Measurements from ENCODE around the gene MACROD1.

DNA sequence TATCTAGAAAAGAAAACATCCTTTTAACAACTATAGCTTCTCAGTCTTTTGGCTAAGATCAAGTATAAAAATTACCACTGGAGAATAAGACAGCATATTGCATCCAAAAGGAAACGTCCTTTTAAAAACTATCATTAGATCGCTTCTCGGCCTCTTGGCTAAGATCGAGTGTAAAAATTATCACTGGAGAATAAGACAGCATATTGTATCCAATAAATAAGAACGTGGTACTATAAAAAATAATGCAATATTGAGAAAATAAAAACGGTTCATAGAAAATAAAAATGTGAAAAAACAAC lies 14.4 kb upstream of the PLAAT2 start:
- CAGE, long polyA plus RNA: no peak
- RRBS: no CpG with 5 or more reads among the region's 6 CpGs

DNA sequence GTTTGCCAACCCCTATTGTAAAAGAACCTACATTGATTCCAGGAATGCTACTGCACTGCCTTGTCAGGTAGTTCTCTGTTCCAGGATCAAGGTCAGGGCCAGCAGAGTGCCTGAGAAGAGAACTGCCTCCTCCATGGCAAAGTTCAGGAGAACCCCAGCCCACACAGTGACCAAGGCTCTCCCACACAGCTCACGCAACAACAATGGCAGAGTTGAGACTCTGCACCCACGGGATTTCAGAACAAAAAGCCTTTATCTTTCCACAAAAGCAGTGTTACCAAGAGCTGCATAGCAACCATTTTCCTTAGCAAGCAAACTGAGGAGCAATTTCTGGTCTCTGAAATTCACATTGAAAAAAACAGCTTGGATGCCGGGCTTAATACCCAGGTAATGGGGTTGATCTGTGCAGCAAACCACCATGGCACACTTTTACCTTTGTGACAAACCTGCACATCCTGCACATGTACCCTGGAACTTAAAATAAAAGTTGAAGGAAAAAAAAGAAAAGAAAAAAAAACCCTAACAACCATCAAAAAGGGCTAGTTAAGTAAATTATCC lies 11.0 kb downstream of the PLAAT3 start:
- CAGE, long polyA plus RNA: no peak
- RRBS: no CpG with 5 or more reads among the region's 3 CpGs

DNA sequence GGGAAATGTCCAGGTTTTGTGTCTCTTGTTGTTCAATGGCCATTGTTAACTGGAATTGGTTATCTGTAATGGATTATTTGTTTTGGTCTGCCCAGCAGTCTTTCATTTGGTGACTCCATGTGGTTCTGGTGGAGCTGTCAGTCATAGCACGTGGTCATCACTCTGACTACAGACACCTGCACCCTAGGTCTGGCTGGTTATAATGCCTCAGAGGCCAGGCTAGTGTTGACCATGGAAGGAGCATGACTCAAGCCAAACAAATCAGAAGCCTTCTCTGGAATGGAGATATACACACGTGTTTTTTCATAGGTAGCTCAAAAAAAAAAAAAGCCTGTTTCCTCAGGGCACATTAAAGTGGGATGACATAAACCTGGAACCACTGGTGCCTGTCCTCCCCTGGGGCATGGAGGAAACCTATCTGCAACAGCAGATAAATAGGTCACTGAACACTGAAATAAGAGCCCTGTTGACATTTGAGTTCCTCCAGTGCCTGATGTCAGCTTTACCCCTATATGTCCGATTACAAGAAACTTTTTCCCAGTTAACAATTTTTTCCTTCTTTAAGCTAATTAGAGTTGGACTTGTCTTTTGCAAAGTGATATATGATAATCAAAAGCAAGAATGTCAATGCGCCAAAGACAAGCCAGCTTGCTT lies 8.1 kb upstream of the PLAAT3 start:
- CAGE, long polyA plus RNA: no peak
- RRBS: no CpG with 5 or more reads among the region's 4 CpGs

GRCh38 chr11:63727585-63728326 lies 40.8 kb downstream of the ZFTA start:
- CAGE, long polyA plus RNA: no peak
- RRBS: no CpG with 5 or more reads among the region's 8 CpGs

GRCh38 chr11:63738754-63739049 lies 29.9 kb downstream of the ZFTA start:
- CAGE, long polyA plus RNA: no peak
- RRBS: no CpG with 5 or more reads among the region's 4 CpGs

GRCh38 chr11:63764807-63765211 lies 3.8 kb downstream of the ZFTA start:
- CAGE, long polyA plus RNA: no peak
- RRBS: 44% methylated on average over 2 of the region's 22 CpGs

DNA sequence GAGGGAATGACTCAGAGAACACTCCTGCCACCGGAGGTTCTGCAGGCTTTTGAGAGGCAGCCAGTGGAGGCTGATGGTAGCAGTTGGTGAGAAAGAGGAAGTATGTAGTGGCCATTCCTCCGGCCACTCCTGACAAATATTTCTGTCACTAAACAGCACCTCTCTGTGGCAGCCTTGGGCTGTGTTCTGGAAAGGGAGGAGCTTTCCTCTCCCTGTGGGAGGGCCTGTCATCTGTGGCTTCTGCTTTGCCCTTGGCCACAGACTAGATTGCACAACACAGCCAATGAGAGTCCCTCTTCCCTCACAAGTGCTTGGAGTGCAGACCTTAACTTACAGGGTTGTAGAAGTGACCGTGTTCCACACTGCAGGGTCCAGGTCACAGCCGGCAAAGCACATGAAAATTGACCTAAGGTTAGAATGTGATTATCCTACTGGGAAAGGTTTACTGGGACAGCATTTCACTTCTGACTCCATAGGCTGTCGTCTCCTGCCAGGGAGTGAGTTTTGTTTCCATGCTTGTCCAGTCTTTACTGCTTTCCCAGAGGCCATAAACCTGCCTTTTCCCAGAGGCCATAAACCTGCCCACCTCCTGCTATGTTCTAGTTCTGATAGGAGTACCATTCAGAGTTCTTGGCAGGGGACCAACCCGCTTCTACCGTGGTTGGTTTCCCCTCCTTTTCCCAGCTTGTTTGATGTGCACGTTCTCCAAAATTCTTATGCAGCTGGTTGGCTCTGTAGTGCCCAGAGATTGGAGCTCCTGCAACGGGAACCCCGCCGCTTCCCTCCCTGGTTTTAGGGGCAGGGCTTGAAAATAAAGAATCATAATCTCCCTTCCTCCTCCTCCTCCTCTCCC lies 33.3 kb downstream of the MARK2 start:
- CAGE, long polyA plus RNA: no peak
- RRBS: 2% methylated on average over 2 of the region's 11 CpGs

DNA sequence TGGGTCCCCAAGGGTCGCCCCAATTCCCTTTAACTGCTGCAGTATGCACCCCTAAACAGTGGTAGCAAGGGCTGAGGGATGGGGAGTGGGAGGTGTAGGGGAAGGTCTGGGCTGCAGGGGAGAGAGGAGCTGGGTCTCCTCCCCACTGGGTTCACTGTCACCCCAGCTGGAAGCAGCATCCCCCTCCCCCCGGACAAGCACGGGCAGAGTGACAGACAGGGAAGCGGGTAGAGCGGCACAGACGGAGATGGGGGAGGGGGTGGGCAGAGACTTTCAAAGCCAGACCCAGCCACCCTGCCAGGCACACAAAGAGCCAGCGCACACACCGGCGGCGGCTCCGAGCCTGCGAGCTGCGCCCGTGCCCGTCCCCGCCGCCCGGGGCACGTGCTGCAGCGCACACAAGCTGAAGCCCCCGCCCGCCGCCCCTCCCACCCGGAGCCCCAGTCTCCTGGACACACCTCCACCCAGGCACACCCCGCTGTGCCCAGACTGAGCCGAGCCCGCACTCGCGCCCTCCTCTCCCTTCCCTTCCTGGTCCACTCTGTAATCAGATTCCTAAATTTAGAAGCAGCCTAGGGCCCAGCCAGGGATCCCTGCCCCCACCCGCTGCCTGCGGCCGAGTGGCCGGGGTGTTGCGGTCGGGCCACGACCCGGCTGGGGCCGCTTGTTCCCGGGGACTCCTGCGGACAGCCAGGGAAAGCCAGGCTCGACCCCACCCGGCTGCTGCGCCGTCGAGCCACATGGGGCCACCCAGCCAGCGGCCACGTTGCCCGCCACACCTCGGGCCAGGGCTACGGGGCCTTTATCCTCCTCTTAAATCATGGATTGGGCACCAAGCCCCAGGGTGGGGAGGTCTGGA lies 966 bp upstream of the RCOR2 start:
- CAGE, long polyA plus RNA: no peak
- RRBS: 30% methylated on average over 21 of the region's 50 CpGs

GRCh38 chr11:64056163-64056722 lies 20.5 kb downstream of the FLRT1 start:
- CAGE, long polyA plus RNA: no peak
- RRBS: 79% methylated on average over 6 of the region's 14 CpGs

DNA sequence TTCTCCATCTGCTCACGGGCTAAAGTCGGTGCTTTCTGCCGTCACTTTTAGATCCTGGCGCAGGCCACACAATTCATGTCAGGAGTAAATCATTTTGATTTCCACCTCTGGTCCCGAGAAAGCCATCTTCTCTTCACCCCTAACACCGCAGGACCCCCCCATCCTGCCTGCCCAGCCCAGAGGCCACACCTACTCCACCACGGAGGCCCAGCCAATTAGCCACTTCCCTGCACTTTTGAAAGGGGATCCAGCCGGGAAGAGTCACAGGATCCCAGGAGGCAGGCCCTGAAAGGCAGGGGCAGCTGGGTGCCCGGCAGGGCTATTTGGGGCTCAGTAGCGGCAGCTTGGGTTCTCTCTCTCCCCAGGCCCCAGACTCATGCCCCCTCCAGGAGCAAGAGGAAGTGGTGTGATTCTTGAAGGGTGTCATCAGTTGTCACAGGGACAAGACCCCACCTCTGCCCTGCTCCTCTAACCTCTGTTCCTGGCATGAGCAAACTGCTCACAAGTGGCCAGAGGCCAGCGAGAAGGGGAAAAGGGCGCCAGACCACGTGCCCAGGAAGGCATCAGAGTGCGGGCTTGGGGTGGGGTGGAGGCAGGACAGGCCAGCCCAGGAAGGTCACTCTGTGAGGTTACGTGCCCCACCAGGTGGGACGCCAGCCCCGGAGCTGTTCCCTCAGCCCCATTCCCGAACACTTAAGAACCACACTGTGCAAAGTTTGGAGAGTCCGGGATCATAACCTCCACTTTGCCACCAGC lies 1.2 kb downstream of the MACROD1 start:
- CAGE, long polyA plus RNA: no peak
- RRBS: 78% methylated on average over 5 of the region's 19 CpGs

DNA sequence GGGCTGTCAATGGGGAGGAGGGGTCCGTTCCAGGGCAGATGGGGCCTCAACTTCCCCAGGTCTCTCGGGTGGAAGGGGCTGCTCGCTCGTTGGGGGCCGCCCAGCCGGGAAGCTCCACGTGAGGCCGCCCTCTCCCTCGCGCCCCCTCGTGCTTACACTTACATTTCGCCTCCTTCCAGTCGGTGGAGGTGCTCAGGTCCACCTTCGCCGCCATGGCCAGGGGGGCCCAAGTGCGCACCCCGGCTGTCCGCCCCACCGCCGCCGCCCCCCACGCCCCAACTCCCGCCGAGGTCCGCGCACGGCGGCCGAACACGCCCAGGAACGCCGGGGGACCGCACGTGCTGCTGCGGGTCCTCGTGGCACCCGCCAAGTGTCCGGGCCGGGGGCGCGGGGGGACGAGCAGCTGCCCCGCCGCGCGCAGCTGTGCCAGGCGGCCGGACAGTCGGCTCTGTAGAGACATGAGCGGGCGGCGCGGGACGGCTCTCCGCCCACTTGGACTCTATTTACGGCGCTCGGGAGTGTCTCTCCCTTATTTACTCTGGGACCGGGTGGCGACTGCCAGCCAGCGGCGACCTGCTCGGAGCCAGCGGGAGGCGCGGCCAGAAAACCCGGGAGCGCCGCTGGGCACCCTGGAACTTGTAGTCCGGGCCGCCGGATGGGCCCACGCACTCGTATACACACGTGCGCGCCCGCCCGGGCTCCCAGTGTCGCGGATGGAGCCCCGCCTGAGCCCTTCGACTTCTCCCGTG lies at the start of gene MACROD1:
Gene MACROD1 (minus strand): TSS at position 579 of the 749 bp plus-strand sequence.
- CAGE, long polyA plus RNA: no peak
- RRBS: 1% methylated on average over 50 of the region's 84 CpGs

DNA sequence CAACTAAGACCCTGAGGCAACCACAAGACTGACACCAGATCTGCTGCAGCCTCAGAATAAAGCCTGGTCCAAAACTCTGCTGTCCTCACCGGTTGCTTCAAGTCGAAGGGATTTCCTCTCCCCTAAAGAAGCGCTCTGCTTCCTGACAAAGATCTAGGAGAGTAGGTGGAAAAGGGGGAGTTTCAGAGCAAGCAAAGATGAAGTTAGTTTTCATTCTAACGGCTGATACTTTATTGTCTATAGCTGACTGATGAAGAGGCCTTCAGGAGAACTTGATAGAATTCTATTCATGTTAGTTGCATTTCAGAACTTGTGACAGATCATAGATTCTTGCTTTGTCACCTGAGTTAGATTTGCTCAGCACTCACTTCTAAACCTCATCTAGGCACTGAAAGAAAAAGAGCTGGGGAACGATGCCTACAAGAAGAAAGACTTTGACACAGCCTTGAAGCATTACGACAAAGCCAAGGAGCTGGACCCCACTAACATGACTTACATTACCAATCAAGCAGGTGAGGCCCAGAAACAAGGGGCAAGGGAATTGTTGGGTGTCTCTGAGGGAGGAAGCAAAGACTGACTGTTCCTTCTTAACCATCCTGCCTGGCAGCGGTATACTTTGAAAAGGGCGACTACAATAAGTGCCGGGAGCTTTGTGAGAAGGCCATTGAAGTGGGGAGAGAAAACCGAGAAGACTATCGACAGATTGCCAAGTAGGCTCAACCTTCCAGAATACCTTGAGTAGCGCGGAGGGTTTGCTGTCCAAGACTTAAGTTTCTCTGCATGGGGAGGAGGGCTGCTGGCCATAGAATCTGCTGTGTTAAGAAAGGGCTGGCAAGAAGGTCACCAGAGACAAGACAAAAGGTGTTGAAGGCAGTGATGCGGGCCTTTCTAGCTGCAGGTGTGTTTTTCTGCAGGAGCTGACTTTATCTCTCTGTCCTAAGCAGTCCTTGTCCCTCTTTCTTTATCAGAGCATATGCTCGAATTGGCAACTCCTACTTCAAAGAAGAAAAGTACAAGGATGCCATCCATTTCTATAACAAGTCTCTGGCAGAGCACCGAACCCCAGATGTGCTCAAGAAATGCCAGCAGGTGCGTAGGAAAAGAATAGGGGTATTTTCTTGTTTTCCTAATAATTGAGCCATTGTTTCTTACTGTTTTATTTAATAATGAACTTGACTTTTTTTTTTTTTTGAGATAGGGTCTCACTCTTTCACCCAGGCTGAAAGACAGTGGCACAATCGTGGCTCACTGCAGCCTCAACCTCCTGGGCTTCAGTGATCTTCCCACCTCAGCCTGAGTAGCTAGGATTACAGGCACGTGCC lies 9.2 kb upstream of the FERMT3 start:
- CAGE, long polyA plus RNA: no peak
- RRBS: no CpG with 5 or more reads among the region's 19 CpGs

DNA sequence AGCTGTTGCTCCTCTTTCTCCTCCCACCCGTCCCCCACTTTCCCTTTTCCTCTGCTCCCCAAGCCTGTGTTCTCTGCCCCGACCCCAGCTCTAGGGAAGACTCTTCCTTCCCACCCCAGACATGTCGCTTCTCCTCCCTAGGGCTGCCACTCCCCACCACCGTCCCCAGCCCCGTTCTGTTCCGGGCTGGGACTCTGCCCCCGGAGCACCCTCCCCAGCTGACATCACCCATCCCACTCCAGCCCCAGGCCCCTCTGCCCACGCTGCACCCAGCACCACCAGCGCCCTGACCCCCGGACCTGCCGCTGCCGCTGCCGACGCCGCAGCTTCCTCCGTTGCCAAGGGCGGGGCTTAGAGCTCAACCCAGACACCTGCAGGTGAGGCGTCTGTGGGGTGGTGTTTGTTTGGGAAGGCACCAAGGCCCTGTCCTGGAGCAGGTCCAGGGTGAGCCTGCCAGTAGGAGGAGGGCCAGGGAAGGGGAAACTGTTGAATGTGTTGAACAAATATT lies 2.9 kb downstream of the VEGFB start:
- CAGE, long polyA plus RNA: no peak
- RRBS: 89% methylated on average over 4 of the region's 18 CpGs

DNA sequence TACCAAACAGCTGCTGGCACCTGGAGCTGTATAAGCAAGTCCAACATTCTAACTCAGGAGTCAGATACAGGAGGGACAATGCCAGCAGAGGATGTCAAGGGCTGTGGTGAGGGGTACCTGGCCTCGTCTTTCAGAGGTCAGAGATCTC lies 3.2 kb upstream of the ENSG00000286264 start:
- CAGE, long polyA plus RNA: no peak
- RRBS: no CpG with 5 or more reads among the region's 1 CpG

- CAGE, long polyA plus RNA: no peak
- RRBS: 2% methylated on average over 5 of the region's 26 CpGs
Observed at GRCh38 chr11:64250700-64251247, 556 bp upstream of the PLCB3 start.

- CAGE, long polyA plus RNA: no peak
- RRBS: no CpG with 5 or more reads among the region's 9 CpGs
Observed at GRCh38 chr11:64259761-64260636, 8.7 kb downstream of the PLCB3 start.

- CAGE, long polyA plus RNA: no peak
- RRBS: 1% methylated on average over 12 of the region's 19 CpGs
Observed at GRCh38 chr11:64305349-64305476, 111 bp upstream of the ESRRA start.

- CAGE, long polyA plus RNA: no peak
- RRBS: no CpG with 5 or more reads among the region's 3 CpGs
Observed at GRCh38 chr11:64339482-64339785, 570 bp upstream of the CCDC88B start.

DNA sequence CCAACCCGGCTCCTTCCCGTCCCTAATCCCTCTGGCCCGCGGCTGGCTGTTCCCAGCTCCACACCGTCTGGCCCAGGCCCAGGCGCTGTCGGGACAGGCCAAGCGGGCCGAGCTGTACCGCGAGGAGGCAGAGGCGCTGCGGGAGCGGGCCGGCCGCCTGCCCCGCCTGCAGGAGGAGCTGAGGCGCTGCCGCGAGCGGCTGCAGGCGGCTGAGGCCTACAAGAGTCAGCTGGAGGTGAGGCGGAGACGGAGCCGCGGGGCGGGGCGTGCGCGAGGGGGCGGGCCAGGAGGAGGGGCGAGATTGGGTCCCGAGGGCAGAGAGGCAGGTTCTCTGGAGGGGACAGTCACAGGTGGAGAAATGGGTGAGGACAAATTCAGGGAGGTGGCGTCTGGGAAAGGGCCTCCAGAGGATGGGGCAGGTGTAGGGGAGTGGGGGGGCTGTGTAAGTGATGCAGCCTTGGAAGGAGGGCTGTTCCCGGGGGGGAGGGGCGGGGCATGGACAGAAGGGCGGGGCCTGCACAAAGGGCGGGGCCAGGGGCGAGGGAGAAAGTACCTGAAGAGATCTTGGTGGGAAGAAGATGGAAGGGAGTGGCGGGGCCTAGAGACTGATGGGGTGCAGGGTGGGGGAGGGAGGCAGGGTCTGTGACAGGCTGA lies 2.6 kb downstream of the CCDC88B start:
- CAGE, long polyA plus RNA: no peak
- RRBS: no CpG with 5 or more reads among the region's 40 CpGs

GRCh38 chr11:64448718-64449384 lies 89.9 kb downstream of the RPS6KA4 start:
- CAGE, long polyA plus RNA: no peak
- RRBS: 3% methylated on average over 14 of the region's 36 CpGs

Measured in mammary epithelial cell (primary cell).